Ureter (tissue), 1 donor: ENCODE results near the genes MGST1, AEBP2 and PDE3A.

GRCh38 chr12:15534800-15535308, 212.5 kb downstream of the PTPRO start:
- PRO-cap = no peak

DNA sequence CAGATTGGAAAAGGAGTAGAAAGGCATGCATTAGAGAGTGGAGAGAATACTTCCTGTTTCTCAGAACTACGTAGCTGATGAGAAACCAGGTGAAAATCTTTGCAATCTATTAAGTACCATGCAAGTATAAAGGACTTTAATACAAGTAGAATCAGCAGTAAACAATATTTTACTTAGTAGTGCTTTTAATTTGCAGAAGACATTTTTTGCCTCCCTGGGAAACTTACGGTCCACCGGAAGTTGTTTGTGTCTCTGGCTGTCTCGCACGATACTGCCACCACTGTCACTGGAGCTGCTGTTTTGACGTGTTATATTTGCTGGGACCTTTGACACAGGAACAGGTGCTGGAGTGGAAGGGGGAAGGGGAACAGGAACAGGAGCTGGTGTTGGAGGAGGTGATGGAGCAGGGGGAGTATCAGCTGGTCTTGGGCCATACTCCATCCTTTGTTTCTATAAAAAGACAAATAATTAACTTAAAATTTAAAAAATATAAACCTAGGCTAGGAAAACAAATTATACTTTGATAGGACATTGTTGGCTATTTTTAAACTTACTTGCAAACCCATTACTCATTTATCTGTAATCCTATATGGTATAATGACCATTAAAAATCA, 157.9 kb downstream of the EPS8 start:
- PRO-cap = no peak

DNA sequence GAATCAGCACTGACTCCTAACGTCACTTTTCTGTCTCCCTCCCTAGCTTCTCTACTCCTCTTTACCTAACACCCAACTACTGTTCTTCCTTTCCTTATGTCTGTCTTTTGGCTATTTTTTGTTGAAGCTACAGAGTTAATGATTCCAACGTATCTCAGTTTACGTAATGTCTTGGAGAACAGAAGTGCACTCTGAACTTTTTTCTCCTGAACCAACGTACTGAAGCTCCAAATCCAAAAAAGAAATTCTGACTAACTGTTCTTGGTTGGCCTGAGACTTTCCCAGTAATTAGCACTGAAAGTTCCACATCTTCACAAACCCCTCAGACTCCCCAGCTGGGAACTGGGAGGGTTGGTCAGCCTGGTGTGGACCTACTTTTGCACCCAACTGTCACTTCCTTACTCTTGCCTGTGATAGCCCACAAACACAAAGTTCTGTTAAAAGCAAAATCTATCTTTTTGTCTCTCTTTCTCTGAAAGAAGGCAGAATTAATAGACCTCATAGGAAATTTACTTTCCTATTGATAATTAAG, 155.2 kb downstream of the EPS8 start:
- PRO-cap = no peak

- PRO-cap = no peak
Measured at GRCh38 chr12:15720598-15721418, 68.4 kb downstream of the EPS8 start.

GRCh38 chr12:15912030-15912522, 944 bp downstream of the DERA start:
- PRO-cap = no peak

DNA sequence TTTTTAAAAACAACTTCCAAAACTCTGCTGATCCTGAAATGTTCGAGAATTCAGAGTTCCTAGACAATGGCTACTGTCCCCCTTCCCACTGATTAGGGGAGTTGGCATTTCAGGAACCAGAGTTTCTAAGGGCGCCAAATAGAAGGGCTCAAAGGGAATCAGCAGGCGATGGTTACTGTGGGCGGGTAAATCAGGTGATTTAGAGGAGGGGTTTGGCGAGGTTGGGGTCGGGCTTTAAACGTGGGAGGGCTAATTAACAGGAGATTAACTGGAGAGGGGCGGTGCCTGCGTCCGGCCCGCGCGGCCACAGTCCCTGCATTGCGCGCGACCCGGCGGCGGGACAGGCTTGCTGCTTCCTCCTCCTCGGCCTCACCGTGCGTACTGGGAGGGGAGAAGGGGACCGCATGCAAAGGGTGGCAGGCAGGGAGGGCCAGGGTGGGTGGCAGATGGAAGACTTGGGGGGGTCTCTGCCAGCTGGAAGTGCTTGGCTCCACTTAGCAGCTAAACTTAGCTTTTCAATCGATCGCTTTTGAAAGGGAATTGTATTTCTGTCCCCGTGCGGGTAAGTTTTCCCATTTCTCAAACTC, at the start of gene MGST1:
MGST1 (plus strand) TSS at position 309 of the 587 bp plus-strand sequence.
- PRO-cap = bidirectional peak, plus-strand start at position 318 of the sequence, minus-strand start at position 320 of the sequence

DNA sequence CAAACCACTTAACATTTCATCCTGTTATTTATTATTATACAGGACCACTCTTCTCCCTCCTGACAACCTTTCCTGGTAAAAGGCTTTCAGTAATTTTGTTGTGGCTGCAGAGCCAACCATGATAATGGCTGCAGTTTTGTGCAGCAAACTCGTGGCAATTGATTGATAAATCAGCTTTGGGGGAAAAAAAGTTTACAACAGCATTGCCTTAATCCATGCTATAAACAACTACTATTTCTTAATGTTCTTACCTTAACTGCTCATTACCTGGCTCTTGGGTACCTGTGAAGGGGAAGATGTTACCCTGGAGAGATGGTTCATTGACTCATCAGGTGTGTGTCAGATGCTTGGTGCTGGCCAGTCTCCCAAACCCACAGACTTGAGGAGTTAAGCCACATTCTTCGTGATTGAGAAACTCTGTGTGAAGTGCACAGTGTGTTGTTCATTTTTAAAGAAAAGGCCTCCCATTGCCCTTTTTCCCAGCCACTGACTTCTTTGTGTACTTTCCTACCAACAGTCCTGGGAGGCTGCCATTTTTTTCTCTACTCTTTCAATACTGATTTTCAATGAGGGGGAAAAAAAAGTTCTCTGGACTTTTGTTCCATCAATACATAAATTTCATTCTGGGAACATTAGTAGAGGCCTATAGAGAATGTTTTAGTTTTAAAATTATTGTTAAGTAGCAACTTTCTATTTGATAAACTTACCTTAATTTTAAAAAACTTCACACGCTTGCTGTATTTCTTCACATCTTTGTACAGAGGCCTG, 3.2 kb downstream of the MGST1 start:
- PRO-cap = no peak

GRCh38 chr12:16555526-16556181, 50.3 kb downstream of the LMO3 start:
- PRO-cap = no peak

DNA sequence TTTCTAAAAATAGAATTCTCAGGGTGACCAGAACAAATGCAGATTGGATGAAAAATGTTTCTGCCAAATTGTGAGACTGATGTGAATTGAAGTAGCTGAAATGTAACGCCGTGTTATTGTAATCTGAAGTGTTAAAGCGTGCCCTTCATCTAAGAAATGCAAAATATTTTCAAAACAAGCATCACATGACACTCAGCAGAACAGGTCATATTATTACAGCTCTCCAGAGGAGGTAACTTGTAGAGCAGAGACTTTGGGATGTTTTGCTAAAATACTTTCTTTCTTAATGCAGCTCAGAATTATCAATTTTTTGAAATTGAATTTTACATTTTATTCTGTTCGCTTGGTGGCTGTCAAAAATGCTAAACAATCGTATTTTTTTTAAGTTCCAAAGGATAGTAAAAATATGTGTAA, 89.9 kb upstream of the PLEKHA5 start:
- PRO-cap = no peak

- PRO-cap = bidirectional peak, plus-strand start at chr12:19439646, minus-strand start at chr12:19439484
Measured at GRCh38 chr12:19439403-19440103, at the start of gene AEBP2. Gene AEBP2 (plus strand): TSS chr12:19439492.

- PRO-cap = no peak
Measured at GRCh38 chr12:19535148-19536100, 96.1 kb downstream of the AEBP2 start.

DNA sequence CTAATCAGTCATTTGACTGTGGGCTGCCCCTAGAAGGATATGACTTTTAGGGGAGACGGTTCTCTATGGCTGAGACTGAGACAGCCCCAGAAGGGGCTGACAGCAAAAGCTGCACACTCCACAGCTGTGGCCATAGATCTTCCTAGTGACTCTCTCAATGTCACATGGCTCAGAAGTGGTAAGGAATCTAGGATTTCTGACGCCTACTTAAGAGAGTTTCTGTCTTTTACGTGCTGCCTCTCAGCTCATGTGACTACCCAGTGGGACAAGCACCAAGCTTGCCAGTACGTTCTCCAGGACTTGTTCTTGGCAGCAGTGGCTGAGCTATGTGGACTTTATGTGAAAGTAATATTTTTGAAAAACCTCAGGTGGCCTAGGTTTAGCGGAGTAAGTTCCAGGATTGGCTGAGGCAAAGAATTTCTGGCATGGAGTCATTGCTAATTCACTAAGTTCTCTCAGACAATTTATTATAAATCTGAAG, 271.6 kb downstream of the AEBP2 start:
- PRO-cap = no peak

DNA sequence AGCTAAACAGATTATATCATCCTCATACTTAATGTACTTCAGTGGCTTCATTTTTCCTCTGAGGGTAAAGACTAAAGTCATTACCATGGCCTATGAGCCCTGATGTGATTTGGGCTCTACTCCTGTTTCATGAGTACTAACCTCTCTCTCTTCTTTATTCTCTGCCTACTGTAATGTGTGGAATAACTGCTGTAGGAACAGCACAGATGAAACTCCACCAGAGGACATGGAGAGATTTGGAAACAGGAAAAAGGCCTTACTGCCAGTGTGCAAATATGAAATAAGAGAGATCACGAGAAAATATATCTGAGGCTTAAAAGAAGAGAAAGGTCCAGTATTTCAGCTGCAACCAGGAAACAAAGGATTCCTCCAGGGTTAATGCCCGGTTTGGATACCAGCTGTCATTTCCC, 422.5 kb upstream of the PDE3A start:
- PRO-cap = no peak

DNA sequence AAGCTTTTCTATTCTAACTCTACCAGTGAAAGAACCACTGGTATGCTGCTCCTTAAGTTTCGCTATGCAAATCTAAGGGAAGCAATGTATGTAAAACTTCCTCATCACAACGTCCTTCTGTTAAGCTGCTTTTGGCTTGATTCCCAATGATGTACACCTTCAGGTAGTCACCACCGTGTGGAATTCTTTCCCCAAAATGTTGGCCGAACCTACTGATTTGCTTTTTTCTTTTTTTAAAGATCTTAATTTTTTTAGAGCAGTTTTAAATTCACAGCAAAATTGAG, 84.4 kb upstream of the PDE3A start:
- PRO-cap = no peak

DNA sequence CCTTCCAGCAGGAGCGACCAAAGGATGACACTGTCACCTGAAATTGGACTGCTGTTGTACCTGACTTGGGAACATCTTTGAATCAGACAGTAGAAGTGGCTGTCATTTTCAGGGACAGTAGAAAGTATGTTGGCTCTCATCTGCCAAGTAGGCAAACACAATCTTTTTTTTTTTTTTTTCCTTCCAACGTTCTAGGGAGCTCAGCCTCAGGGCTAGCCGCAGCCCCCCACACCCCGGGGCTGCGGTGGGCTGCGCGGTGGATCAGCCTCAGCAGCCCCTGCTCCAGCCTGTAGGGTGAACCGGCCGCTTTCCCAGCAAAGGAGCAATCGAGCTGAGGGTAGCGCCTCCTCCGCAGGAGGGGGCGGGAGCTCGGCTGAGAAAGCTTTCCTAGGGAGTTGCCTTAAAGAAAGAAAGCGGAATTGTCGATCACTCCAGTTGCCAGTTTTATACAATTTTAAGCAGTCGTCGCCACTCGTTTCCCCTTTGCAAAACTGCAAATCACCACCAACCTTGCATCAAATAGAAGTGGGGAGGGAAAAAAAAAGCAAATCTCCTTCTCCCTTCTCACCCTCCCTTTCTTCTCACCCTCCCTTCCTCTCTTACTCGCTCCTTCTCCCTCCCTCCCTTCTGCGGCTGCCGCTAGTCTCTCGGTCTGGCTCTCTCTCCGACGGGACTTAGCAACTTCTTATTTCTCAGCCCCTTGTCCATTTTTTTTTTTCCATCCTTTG, at the start of gene PDE3A:
PDE3A (plus strand) TSS at position 639 of the 728 bp plus-strand sequence.
- PRO-cap = no peak

GRCh38 chr12:20396250-20396700, 27.9 kb downstream of the PDE3A start:
- PRO-cap = no peak

GRCh38 chr12:20822426-20822886, 12.0 kb downstream of the SLCO1B3 start:
- PRO-cap = no peak

GRCh38 chr12:21129880-21130261, 1.1 kb upstream of the SLCO1B1 start:
- PRO-cap = no peak

GRCh38 chr12:21394714-21395692, 22.3 kb downstream of the IAPP start:
- PRO-cap = no peak

- PRO-cap = no peak
Measured at GRCh38 chr12:21526791-21527201, 700 bp downstream of the SPX start.